Left cardiac atrium (tissue), 1 donor: ENCODE data around the gene DLK1.

GRCh38 chr14:99274300-99275156 is 2.5 kb upstream of the BCL11B start:
- PRO-cap, result no peak

GRCh38 chr14:99544896-99545657 is 58.9 kb downstream of the CCDC85C start:
- PRO-cap, result no peak

DNA sequence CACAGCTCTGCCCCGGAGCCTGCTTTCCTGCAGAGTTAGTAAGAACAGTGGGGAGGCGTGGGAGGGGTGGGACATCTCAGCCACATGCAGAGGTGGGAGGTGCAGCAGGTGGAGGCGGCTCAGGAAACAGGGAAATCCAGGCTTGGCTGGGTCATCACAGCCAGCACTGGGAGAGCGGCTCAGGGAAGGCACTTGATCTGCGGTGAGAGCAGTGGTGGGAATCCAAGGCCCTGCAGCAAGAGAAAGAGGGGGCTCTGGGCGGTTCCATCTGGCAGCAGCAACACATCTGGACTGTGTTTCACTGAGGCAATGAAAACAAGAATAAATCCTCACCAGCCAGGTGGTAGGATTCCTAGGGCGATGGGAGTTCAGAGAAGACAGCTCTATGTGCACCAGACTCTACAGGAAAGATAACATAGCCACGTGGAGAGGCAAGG is 57.7 kb downstream of the CCDC85C start:
- PRO-cap, result no peak

DNA sequence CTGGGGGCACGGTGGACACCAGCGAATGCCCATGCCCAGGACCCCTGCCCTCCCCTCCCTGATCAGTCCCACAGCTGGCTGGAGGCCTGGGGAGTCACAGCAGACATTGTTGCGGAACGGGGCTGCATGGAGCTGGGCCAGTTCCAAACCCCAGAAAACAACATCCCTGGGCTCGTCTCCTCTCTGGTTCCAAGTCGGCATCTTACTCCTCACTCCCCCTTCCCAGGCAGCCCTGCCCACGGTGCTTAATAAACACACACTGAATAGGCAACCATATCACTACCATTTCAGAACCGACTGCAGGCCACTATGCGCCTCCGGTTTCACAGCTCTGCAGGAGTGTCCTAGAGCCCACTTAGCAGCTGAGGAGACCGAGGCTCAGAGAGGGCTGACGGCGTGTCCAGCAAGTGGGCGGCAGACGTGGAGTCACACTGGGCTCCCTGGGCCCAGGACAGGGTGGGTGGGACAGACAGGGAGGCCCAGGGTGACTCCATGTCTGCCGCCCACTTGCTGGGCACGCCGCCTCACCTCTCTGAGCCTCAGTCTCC is 27.0 kb downstream of the CCDC85C start:
- PRO-cap, result no peak

DNA sequence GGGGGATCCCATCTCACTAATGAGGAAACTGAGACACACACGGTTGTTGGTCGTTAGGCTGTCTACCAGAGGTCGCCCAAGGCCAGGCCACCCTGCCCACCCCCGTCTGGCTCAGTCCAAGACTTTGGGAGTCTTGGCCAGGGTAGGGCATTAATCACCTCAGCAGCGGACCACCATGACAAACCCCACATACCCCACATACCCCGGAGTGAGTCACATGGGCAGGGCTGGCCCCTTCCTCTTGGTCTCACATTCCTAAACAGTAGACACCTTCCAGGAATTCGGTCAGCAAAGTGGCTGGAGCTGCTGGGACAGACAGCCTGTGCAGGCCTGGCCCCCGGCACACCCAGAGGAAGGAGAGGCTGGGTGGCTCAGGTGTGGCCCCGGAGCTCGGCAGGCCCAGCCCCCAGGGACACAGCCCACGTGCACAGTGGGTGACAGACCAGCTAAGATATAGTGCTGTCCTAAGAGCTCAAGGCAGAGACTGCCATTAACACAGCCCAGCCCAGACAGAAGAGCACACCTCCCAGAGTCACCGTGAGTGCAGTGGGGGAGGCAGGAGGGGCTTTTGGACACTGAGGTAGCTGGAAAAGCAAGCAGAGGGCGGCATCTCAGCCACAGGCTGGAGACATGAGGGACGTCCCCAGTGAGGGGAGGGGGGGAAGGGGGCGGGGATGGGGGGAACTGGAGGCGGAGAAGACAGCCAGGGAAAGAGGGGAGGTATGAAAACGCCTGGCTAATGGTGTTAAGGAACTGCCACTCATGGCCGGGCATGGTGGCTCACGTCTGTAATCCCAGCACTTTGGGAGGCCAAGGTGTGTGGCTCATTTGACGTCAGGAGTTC is 24.0 kb downstream of the CCDC85C start:
- PRO-cap, result no peak

DNA sequence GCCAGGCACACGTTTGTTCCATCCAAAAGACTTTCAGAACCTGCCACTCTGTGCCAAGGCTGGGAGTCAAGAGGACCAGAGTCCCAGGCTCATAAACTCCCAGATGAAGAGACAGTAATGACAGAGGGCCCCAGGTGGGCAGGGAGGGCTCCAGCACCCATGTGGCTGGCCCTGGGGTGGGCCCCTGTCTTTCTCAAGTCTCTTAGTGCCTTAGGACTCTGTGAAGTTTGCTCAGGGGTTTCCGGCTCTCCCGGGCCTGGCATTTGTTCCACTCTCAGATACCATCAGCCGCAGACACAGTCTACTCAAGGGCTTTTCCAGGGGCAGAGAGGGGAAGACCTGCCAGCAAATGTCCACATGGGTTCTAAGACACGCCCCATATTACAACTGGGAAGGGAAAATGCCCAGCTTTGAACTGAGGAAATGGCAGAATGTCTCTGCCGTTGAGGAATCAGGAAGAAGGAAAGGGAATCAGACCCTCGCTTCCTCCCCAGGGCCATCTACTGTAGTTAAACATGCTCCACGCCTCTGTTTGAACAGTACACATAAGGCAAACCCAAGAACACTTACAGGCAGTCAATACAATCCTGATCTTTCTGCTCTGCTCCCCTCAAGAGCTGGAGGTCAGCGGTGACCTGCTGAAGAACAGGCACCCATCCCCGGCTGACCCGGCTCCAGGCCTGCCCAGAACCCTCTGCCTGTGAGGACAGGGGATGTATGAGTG is 7.9 kb downstream of the CCDC85C start:
- PRO-cap, result no peak

DNA sequence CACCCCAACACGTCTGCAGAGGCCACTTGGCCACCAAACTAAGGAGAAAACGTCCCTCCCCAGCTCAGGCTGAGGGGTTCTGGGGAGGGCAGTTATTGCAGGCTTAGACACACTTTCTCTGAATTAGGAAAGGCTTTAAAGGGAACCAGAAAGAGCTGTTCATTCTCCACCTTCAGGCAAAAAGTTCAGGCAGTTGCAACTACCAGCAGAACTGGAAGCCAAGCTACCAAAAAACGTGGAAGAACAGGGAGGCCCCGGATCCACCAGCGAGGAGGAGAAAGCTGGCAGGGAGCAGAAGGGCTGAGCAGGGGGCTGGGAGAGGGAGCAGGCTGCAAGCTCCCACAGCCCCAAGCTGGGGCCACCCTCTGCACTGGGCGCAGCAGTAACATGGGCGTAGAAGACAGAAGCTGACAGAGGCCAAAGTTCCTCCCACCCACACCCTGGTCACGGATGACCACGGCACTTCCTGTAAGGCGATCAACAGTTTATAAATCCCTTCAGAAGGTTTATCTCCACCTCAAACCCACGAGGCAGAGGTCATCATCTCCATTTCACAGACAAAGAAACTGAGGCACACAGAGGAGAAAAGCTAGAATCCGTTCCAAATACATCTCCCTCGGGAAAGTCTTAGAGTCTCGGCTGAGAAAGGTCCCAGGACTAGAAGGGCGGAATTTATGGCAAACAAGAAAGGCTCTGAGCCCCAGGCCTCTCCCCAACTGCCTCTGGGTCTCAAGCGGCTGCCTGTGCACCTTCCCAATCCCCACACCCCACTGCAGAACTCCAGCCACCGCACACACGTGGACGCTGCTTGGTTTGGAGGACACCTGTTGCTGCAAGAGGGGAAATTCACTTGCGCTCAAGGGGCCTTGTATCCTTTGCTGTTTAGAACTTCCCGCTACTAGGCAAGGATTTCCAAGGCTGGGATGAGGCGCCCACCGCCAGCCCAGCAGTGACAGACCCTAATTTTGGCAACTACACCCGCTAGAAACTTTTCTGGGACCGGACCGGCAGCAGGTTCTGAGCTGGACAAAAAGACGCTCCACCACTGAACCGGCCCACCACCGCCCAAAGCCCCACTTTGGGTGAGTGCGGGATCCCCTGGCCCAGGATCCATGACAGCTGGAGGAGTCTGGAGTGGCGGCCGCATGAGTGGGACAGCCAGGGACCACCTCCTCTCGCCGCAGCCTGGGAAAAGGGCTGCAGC is 1.7 kb downstream of the CCDC85C start:
- PRO-cap, result no peak

GRCh38 chr14:99682546-99683055 is 1.5 kb upstream of the CYP46A1 start:
- PRO-cap, result no peak

DNA sequence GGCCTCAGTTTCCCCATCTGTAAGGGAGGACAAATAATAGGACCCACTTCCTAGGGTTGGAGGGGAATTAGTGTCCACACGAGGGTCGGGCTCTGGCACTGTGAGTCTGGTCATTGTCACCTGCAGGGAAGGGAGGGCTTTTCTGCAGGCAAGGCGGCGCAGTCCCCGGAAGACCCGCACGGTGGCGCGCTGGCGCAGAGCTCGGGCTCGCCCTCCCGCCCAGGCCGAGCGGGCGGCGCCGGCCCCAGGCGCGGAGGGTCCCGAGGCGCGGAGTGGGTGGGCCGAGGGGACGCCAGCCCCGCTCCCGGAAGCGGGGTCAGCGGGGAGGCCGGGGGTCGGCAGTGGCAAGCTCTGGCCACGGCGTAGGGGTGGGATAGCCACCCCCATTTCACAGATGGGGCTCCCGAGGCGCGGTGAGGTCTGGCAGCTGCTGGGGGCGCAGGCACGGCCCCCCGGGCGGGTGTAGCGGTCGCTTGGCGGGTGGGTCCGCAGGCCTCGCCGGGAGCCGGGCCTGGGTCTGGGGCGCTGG is 45.9 kb downstream of the CYP46A1 start:
- PRO-cap, result no peak

- PRO-cap, result no peak
Observed at GRCh38 chr14:99908793-99909488, 115.7 kb downstream of the EML1 start.

DNA sequence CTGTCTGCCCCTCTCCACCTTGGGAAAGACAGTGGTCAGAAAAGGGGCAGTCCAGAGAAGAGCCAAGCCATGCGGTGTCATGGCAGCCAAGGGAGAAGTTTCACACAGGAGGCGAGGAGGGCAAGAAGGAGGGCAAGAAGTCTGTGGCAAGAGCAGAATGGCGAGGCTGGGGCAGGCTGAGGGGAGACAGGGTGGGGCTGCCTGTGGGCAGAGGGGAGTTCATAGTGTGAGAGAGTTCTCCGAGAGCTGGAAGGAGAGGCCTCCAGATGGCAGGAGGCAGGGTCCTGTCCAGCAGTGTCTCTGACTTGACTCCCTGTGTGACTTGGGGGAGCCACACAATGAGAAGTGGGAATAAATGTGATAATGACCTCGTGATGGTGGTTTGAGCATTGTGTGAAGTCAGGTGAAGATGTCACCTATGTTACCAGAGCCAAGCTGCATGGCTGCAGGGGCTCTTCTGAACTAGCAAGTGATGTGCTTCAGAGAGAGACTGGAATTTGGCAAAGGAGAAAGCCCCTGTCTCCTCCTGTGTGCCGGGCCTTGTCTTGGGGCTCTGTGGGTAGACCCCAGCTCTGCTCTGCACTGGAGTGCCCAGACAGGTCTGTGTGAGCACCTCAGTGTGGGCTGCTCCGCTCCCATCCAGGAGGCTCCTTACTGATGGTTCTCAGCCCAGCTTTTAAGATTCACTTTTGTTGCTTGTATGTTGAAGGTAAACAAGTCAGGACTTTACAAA is 9.7 kb downstream of the EVL start:
- PRO-cap, result no peak

DNA sequence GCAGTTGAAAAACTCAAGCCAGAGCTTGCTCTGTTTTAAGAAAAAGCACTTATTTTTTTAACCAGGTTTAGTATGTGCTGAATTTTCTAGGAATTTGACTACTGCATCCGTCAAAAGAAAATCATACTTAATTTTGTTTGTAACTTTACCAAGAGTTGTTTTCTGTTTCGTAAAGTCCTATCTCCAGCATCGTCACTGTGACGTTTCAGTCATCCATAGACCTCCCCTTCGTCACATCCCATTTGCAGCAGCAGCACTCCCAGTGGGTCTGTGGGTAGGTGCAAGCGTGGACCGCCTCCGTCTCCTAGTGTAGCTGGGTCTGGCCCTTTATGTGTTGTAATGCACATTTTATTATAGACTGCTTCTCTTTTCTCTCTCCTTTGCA is 41.0 kb downstream of the EVL start:
- PRO-cap, result no peak

DNA sequence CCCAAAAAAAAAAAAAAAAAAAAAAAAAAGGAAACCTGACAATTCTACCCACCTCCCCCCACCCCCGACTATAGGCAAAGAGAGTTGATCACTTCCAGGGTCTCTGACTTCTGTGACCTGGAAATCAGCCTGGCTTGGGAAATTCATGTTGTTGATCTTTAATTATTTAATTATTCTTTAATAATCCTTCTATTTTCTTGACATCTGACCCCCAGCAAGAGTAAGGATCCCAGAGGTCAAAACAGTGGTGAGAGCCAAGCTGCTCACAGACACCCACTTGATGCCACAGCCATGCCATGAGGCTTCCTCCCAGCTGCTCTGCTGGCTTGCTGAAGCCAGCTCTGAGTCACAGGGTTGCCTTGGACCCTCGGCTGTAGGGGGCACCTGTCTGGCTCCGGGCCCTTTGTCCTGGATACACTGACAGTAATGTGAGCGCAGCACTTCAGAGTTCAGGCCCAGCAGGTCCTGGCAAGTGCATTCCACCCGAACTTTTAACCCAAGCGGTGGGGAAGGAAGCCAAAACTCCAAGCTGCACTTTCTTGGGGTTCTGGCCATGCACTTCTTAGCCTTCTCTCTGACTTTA is 25.1 kb downstream of the SLC25A29 start:
- PRO-cap, result no peak

DNA sequence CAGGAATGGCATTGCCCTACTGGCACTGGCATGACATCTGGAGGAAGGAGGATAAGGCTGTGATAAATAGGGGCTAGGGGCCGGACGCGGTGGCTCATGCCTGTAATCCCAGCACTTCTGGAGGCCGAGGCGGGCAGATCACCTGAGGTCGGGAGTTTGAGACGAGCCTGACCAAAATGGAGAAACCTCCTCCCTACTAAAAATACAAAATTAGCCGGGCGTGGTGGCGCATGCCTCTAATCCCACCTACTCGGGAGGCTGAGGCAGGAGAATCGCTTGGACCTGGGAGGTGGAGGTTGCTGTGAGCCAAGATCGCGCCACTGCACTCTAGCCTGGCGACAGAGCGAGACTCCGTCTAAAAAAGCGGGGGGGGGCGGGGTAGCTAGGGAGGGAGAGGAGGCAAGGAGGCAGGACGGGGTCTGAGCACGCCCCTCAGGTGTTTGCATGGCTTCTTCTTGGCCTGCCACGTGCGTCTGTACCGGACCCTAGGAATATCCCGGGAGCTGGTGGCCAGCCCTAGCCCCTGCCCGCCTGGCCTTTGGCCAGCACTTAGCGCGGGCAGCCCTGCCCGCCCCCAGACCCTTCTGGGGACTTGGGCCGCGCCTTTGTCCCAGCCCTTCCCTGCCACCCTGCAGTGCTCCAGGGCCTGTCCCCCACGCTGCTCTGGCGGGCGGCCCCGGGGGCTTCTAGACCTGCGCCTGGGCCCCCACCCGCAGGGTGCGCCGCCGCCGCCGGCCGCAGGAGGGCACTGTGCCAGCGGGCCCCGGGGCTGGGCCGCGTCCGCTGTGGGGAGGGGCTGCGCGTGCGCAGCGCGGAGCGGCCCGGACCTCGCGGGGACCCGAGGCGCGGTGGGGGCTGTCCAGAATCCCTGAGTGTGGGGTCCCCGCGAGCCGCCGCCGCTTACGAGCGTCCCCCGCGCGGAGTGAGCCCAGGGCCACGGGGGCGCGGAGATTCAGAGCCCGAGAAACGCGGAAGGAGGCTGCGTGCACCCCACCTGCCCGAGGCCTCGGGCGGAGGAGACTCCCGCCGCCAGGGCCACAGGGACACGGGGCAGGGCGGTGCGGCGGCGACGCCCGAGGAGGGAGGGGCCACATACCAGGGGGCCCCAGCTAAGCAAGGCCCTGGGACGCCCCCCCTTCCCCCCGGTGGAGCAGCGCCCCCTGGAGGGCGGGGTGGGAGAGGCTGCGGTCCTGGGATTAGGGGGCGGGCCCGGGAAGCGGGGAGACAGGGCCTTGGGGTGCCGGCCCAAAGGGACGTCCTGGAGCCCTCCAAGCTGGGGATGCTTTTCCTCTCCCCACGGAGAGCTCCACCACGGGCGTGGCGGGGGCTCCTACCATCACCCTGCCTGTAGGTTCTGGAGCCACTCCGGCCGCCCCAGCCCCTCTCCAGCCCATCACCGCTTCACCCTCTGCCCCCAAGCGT is 21.1 kb downstream of the SLC25A29 start:
- PRO-cap, result bidirectional peak, plus-strand start at position 807 of the sequence, minus-strand start at position 739 of the sequence; unidirectional peak, minus-strand start at position 1,039 of the sequence

DNA sequence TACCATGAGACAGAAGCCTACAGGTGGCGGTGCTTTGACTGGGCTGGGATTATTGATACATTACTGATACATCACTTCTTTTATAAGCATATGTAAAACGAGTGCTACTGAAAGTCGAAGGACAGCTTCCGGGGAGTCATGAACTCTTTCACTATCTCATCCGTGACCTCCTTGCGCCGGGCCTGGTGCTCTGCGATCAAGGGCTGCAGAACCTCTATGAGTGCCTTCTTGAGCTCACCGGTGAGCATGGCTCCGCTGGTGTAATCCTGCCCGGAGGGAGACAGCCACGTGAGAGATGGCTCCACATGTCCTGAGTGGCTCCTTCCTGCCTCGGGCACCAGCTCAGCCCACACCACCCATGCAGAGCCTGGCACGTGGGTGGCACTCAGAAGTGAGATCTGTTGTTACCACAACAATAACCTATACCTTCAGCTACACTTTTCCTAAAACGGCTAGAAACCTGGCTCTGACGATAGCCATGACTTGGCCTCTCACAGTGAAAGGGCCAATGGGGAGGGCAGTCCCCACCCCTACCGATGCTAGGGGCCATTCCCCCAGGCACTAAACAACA is 11.7 kb downstream of the SLC25A47 start:
- PRO-cap, result no peak

GRCh38 chr14:100397996-100398389 is 21.7 kb downstream of the WDR25 start:
- PRO-cap, result no peak

DNA sequence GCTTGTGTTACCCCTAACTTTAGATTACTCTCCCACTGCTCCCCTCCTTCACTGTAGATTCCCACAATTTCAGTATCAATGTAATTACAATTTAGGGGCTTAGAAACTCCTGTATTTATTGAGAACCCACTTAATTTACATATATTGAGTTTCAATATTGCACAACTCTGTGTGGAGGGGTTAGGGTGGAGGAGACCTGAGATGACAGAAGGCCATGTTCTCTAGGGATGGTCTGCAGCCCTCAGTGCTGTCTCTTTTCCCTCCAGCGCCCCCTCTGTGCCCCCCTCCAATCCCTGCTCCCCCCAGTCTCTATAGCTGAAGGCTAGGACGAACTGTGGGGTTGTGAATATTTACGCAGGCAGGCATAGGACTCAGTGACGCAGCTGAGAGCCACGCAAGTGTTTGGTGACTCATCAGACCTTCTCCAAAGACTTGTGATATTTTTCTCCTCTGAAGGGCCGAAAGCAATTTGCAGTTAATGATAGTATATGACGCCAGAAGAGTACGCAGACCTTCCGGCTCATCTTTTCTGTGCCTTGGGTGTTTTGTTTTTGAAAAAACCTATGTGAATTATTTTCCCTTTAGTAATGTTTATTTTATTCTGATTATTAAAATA is 32.1 kb downstream of the WDR25 start:
- PRO-cap, result no peak

GRCh38 chr14:100567600-100568593 is 19.3 kb downstream of the BEGAIN start:
- PRO-cap, result no peak

- PRO-cap, result no peak
Observed at GRCh38 chr14:100726416-100727409, at the start of gene DLK1. TSS of gene DLK1 (plus strand) at chr14:100726892.

GRCh38 chr14:100923947-100924530 is 20.5 kb upstream of the RTL1 start:
- PRO-cap, result no peak